Mesenchymal stem cell of the bone marrow (primary cell): ENCODE measurements around the gene SNRPB.

DNA sequence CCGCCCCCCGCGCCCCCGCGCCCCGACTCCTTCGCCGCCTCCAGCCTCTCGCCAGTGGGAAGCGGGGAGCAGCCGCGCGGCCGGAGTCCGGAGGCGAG, 1.1 kb upstream of the SIRPA start:
- CAGE, long polyA plus RNA = no peak

GRCh38 chr20:1902399-1902701, 7.1 kb downstream of the SIRPA start:
- CAGE, long polyA plus RNA = no peak

- CAGE, long polyA plus RNA = no peak
Observed at GRCh38 chr20:1919972-1920706, 24.9 kb downstream of the SIRPA start.

DNA sequence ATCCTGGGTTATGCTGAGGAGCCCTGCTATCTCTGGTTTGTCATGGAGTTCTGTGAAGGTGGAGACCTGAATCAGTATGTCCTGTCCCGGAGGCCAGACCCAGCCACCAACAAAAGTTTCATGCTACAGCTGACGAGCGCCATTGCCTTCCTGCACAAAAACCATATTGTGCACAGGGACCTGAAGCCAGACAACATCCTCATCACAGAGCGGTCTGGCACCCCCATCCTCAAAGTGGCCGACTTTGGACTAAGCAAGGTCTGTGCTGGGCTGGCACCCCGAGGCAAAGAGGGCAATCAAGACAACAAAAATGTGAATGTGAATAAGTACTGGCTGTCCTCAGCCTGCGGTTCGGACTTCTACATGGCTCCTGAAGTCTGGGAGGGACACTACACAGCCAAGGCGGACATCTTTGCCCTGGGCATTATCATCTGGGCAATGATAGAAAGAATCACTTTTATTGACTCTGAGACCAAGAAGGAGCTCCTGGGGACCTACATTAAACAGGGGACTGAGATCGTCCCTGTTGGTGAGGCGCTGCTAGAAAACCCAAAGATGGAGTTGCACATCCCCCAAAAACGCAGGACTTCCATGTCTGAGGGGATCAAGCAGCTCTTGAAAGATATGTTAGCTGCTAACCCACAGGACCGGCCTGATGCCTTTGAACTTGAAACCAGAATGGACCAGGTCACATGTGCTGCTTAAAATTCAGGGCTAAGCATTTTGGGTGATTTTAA, 15.2 kb downstream of the STK35 start:
- CAGE, long polyA plus RNA = no peak

GRCh38 chr20:2218075-2218657, 77.6 kb upstream of the TGM3 start:
- CAGE, long polyA plus RNA = no peak

- CAGE, long polyA plus RNA = no peak
Observed at GRCh38 chr20:2469786-2471167, at the start of gene SNRPB. Gene SNRPB, minus strand, starts transcription at chr20:2470789.

GRCh38 chr20:2655793-2656226, 3.4 kb downstream of the NOP56 start:
- CAGE, long polyA plus RNA = no peak

GRCh38 chr20:2751435-2751869, 49.0 kb downstream of the CPXM1 start:
- CAGE, long polyA plus RNA = no peak

GRCh38 chr20:2759285-2759996, 41.0 kb downstream of the CPXM1 start:
- CAGE, long polyA plus RNA = no peak

DNA sequence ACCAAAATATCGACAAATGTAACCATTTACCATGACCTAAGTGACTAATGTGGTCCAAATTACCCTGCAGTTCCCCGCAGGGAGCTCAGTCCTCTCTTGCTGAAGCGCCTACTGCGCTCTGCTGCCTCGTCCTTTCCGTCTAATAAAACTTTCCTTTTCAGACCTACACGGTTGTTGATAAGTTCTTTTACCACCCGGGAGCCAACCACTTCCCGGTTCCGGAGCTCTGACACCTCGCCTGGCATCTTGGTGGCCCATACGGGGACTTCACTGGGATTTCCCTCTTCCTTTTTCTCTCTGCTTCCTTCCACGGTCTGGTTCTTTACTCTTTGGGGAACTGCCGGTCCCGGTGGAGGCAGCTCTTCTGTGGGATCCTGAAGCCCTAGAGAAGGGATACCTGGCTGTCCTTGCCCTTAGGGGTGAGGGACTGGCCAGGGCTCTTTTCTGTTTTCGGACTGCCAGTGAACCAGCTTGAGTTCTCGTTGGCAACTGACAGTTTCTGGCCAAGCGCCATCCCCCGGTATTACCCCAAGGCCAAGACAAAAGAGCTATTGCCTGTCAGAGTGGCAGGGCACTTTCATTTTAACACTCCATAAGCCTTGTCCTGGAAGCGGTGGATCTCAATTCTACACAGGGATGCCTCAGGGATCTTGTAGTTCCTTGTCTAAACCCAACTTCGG, 804 bp upstream of the CPXM1 start:
- CAGE, long polyA plus RNA = no peak

DNA sequence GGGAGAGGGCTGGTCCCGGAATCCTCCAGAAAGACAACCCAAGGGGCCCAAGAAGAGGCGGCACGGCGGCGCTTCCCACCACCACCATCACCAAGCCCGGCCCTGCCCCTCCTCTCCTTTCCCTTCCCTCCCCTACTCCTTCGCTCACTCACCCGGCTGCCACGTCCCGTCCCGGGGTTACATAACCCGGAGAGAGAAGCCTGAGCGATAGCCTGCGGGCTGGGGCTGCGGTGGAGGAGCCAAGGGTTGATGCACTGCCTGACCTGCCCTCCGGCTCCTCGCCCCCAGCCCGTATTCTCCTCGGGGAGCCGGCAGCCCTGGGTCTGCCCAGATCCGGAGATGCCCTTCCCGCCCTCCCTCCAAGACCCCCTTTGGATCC, 4.5 kb upstream of the CPXM1 start:
- CAGE, long polyA plus RNA = no peak

DNA sequence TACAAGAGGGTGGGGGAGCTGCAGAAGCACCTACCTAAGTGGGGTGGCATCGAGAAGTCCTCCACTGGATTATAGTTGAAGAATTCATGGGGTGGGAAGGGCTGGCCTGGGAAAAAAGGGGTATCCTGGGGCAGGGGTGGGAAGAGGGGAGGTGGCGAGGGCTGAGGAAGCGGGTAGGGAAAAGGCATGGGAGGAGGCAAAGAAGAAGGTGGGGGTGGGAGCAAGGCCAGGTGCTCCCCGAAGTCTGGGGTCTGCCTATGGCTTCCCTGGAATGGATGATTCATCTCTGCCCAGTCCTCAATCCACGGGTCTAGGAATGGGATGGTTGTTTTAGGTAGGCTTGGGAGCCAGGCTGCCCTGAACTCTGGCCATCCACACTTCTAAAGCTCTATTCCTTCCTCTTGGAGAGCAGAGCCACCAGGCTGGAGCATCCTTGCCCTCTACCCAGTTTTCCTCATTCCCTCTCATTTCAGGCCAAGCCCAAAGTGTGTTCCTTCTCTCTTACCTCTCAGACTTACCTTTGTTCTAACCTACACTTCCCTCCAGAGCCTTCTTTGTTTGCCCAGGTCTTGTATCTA, 4.4 kb downstream of the PCED1A start:
- CAGE, long polyA plus RNA = no peak

- CAGE, long polyA plus RNA = no peak
Observed at GRCh38 chr20:3070962-3071513, 382 bp upstream of the OXT start.

DNA sequence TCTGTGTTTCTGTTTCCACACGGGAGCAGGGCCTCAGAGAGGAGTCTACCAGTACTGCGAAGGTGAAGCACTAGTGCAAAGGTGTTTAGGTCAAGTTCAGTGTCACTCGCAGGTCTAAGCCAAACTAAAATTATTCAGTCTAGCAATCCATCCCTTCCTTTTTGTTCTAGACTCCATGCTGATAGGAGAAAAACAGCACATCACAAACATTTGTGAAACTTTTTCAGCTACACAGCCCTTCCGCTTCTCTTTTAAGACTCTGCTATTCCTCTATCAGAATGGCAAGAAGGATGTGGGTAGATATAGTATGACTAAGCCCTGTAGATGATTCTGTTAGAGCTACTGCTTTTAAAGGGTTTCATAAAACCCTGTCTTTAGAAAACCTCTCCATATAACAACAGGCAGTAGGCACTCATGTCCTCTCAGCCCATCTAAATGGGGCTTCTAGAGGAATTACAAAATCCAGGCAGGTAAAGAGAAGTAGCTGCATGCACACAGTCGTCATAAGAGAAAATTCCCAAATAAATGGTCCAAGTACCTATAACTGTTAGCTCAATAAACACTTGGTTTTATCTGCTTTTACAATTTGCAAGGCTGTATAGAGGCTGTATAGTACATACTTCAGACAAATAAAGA, 2.3 kb downstream of the FASTKD5 start:
- CAGE, long polyA plus RNA = no peak

DNA sequence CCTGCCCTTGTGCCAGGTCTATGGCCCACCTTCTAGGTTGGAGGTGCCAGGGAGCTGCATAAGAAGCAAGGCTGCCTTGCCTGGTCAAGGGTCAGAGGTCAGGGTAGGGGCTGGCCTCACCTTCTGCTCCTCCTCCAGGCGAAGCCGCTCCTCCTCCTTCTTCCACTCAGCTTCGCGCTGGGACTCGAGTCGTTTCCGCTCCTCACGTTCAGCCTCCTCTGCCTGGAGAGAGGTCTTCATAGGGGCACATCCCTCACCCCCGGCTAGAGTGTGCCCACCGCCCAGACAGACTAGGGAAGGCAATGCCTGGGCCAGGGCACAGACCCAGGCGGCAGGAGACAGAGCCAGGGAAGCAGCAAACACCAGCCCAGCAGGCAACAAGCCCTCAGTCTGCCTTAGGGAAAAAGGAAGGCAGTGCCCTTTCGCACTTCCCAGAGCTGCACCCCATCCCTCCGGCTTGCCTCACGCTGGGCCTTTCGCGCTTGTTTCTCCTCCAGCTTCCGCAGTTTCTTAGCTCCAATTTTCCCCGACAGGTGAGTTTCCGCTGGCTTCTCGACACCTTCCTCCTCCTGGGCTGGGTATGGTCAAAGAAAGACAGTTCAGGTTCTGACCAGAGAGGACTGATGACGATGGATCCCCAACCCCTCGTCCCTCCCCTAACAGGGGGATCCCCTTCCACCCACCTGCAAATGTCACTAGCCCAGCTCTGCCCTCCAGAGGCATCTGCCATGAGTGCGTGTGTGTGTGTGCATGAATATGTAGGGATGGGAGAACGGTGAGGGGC, 4.4 kb downstream of the DDRGK1 start:
- CAGE, long polyA plus RNA = no peak

DNA sequence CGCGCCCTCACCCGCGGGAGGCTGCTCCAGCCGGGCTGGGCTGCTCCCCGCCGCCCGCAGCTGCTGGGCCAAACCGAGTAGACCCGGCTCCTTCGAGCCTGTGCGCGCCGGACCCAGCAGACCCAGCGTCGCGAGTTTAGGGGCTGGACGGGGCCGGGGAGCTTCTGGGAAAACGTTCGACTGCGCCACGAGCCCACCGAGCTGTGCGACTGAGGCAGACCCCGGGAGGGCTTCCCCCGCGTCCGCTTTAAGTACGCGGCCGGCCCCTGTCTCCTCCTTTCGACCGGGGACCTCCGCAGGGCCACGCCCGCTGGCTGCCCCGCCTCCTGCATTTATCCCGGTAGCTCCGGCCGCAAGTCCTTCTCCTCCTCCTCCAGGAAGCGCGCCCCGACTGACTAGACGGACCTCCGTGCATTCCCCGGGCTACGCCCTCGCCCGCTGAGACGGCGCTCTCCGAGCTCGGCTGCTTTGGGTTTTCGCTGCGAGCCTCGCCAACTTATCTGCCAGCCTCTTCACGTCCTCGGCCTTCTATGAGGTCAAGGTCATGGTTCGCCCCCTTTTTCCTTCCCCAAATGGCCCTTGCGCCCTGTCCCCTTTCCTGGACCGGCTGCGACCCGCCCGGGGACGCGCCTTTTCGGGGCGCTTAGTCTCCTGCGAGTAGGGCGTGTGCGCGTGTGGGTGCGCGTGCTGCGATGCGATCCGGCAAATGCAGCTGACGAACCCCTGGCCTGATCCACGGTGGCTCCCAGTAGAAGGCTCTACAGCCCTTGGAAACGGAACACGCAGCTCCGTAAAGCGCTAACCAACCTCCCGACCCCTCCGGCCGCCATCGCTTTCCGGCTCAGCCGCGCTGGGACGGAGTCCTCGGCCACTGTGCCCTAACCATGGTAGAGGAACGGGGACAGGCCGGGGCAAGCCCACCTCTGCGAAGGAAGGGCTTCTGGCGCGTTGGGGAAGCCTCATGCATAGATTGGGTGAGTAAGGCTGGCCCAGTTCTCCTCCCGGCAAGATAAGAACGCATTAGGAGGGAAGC, 663 bp upstream of the SLC4A11 start:
- CAGE, long polyA plus RNA = no peak

- CAGE, long polyA plus RNA = no peak
Observed at GRCh38 chr20:3248649-3249054, 9.7 kb upstream of the SLC4A11 start.

DNA sequence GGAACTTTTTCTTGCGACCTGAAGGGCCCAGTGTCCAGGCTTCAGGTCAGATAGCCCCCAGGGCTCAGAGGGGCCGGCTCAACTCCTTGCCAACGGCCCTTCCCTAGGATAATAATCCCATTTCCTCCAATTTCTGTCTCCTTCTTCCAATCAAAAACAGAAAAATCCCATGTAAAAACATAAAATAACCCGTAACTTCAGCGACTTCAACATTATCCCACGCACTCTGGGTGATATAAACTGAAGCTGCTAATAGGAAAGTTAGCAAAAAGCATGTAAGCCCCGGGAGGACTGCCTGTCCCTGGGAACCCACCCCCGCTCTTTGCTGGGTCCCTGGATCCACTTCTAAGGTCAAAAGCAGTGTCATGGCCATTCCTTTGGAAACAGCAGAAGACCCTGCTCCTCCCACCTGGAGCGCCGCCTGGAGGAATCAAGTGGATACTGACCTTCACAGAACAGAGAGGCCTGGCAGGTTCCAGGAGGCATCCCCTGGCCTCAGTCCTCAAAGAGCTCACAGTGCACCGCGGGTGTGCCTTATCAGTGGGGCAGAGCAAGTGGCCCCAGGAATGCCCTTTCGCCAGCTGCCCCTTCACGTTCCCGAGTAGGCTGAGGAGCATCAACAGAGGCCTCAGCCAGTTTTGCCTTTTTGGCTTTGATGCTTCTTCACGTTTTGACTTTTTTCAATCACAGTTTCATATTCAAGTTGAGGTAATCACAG, 11.0 kb upstream of the SLC4A11 start:
- CAGE, long polyA plus RNA = no peak

DNA sequence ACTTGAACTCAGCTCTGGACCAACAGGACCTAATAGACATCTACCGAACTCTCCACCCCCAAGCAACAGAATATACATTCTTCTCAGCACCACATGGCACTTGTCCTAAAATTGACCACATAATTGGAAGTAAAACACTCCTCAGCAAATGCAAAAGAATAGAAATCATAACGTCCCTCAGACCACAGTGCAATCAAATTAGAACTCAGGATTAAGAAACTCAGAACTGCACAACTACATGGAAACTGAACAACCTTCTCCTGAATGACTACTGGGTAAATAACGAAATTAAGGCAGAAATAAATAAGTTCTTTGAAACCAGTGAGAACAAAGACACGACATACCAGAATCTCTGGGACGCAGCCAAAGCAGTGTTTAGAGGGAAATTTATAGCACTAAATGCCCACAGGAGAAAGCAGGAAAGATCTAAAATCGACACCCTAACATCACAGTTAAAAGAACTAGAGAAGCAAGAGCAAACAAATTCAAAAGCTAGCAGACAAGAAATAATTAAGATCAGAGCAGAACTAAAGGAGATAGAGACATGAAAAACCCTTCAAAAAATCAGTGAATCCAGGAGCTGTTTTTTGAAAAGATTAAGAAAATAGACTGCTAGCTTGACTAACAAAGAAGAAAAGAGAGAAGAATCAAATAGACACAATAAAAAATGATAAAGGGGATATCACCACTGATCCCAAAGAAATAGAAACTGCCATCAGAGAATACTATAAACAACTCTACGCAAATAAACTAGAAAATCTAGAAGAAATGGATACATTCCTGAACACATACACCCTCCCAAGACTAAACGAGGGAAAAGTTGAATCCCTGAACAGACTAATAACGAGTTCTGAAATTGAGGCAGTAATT, 54.0 kb downstream of the ATRN start:
- CAGE, long polyA plus RNA = no peak

DNA sequence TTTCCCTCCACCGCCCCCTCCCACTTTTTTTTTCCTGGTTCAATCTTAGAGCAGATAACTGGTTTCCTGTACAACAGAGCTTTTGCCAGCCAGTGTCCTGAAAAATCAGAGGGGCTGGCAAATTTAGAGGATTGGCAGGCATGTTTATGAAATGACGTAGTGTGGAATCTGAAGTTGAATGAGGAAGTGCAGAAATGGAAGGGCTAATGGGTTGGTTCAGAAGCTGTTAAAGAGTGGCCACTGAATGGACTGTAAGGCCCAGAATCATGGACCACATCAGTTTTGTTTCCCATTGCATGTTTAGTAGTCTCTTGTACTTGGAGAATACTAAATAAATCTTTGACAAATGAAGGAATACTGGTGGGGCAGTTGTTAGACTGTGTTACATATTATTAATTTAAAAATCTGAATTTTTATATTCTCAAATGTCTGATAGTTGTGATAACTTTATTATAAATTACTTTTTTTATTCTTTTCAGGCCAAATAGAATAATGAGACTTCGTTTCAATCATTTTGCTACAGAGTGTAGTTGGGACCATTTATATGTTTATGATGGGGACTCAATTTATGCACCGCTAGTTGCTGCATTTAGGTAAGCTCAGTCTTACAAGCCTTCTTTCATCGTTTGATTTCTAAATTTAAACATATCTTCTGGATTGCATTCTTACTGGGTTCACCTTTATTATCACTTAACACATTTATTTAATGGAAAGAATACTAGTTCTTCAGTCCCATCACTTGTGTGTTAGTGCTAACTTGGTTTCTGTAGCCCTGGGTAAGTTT, 69.1 kb downstream of the ATRN start:
- CAGE, long polyA plus RNA = no peak